B cell (primary cell): ENCODE data around the gene GALNT11.

DNA sequence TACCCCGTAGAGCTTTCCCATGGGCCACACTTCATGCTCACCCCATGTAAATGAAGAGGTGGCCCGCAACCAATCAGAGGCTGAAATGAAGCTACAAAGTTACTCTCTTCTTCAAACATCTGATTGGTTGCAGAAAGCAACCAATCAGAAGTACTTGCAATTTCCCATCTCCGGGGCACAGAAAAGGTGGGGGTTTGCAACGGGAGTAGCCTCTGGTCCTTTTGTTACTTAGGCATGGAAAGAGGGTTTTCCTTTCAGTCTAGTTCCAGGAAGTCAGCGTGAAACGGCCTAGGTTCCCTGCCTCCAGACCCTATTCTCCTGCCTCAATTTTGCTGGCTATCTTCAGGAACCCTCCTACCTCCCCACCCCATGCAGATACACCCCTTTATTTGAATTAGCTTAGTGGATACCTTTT lies 15.1 kb upstream of the GALNTL5 start:
- PRO-cap: no peak
- CAGE, long polyA plus RNA: no peak

DNA sequence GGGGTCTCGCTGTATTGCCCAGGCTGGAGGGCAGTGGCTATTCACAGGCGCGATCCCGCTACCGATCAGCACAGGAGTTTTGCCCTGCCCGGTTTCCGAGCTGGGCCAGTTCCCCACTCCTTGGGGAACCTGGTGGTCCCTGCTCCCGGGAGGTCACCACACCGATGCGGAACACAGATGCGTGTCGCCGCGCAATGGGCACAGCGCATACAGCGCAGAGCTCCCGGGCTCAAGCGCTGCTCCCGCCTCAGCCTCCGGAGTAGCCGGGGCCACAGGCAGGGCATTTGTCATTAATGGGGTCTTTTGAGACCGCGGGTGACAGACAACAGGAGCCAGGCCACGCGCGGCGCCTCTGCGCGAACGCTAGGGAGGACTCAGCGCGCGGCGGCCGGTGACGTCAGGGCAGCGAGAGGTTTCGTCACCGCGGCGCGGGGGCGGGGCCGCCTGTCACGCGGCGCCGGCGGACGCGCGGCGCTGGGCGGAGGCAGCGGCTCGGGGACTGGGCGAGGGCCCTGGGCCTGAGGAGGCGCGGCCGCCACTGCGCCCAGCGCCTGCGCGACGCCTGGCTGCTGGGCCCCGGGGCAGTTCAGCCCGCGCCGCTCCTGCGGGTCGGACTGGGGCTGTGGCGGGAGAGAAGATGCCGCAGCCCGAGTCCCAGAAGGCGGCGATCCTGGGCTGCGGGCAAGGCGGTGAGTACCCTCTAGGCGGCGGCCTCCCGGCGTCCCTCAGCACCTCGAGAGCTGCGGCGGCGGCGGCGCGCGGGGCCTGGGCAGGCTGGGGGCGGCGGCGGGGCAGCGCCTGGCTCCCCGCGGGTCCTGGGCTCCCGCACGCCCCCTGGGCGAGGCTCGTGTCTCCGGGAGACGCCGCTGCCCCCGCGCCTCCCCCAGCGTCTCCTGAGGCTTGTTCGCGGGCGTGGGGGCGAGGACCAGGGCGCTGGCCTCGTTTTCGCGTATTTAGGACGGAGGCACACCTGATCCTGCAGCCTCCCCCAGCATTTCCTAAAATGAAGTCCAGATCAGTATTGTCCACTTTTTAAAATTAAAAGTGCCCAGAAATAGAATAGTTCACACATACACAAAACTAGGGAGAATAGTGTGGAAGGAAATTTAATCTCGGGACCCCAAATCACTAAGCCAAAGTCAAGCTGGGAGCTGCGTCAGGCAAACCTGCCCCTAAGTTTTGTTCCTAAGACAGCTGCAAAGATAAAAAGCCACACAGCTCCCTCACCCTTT lies at the start of gene GALNT11:
GALNT11 (plus strand) TSS at position 479 of the 1,232 bp plus-strand sequence.
- PRO-cap: bidirectional peak, plus-strand start at position 498 of the sequence, minus-strand start at position 354 of the sequence
- CAGE, long polyA plus RNA: no peak

DNA sequence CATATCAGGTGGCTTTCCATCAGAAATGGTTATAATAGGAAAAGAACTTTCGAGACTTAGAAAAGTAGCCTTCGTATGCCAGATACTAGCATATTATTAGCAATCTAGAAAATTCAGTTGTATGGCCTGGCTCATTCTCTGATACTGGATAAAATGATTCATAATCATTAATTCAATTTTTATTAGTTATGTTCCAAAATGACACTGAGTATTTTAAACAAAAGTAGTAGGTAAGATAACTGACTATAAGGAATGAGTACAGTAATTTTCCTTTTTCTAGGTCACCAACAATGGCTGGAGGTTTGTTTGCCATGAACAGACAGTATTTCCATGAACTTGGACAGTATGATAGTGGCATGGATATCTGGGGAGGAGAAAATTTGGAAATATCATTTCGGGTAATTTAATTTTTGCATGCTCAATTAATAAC lies 84.8 kb downstream of the GALNT11 start:
- PRO-cap: no peak
- CAGE, long polyA plus RNA: no peak

DNA sequence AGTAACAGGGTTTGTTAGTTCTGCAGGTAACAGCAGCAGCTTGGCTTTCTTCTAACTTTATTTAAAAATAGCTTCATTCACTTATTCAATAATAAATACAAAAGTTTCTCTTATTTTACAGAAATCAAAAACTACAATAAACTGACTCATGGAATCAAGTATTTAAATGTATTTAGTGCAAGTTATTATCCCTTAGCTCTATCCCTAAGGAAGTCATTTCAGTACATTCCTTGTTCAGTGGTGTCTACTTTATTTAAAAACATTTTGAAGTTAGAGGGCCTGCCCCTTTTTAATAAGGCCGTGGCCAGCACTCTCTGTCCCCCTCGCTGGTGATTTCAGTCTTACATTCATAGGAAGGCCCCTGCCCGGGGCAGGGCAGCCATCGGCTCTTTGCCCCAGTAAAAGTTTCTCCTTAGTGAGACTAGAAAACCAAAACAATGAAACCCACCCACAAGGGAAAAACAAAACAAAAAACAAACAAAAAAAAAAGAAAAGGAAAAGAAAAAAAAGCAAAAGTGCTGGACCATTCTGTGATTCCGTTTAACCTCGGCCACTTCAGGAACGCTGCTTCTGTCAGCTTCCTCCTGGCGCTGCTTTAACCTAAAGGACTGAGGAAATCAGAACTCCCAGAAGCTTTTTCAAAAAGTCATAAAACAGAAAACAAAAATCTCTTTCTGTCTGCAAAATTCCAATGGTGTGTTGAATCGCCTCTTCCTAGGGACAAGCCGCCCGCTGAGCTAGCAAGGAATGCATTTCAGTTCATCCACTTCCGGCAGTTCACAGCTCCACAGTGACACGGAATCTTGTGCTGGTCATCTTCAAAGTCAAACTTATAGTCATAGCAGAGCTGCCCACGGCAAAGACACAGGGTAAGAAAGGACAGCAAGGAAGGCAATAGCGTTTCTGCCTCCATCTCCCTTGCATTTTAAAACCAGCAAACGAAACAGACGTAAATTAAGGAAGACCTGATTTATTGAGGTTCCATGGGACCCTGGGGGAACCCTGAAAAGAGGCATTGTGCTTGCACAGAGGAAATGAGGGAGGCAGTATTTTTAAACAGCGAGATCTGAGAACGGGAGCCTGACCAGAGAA lies 111.0 kb downstream of the GALNT11 start:
- PRO-cap: no peak
- CAGE, long polyA plus RNA: no peak

DNA sequence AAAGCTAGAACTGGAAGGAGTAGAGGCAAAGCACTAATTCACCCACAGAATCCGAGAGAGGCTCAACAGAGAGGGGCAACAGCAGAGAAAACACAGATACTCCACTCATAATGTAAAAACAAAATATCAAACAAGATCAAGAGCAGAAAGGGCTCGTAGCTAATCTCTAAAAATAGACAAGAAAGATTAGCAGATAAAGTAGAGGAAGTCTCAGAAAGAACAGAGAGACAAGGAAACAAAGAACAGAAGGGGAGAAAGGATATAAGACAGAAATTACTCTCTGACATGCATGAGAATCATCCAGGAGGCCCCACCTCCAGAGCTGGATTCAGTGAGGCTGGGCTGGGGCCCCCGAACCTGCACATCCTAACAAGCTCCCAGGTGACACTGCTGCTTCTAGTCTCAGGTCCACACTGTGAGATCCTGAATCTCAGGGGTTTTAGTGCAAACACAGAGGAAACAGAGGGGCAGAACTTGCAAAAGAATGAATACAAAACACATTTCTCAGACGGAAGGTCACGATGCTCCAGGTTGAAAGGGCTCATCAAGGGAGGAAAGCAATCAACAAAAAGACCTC lies 117.8 kb downstream of the GALNT11 start:
- PRO-cap: no peak
- CAGE, long polyA plus RNA: no peak

DNA sequence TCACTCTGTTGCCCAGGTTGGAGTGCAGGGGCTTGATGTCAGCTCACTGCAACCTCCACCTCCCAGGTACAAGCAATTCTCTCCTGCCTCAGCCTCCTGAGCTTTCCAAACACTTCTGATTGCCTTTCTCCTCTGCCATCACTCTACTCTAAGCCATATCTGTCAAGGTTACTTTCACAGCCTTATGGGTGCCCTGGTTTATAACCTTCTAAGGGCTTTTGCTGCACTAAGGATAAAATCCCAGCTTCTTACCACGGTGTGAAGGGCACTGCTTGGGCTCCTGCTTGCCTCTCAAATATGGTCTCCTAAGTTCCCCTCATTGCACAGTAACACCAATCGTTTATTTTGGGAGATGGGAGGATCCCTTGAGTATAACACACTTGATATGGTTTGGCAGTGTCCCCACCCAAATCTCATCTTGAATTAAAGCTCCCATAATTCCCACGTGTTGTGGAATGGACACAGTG lies 38.5 kb downstream of the KMT2C start:
- PRO-cap: no peak
- CAGE, long polyA plus RNA: no peak

DNA sequence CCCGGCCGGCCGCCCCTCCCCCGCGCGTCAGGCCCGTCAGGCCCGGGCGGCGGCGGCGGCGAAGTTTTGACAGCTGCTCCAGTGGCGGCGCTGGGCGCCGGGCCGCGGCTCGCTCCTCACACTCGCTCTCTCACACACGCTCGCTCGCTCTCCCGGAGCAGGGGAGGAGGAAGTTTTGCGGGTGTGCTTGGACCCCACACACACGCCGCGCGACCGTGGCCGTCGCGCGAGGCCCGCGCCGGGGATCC lies 361 bp upstream of the KMT2C start:
- PRO-cap: bidirectional peak, plus-strand start at position 86 of the sequence, minus-strand start at position 68 of the sequence
- CAGE, long polyA plus RNA: no peak

- PRO-cap: no peak
- CAGE, long polyA plus RNA: no peak
Observed at GRCh38 chr7:152460419-152460883, 24.6 kb upstream of the KMT2C start.

- PRO-cap: no peak
- CAGE, long polyA plus RNA: no peak
Observed at GRCh38 chr7:153413281-153414265, 638.6 kb upstream of the DPP6 start.

DNA sequence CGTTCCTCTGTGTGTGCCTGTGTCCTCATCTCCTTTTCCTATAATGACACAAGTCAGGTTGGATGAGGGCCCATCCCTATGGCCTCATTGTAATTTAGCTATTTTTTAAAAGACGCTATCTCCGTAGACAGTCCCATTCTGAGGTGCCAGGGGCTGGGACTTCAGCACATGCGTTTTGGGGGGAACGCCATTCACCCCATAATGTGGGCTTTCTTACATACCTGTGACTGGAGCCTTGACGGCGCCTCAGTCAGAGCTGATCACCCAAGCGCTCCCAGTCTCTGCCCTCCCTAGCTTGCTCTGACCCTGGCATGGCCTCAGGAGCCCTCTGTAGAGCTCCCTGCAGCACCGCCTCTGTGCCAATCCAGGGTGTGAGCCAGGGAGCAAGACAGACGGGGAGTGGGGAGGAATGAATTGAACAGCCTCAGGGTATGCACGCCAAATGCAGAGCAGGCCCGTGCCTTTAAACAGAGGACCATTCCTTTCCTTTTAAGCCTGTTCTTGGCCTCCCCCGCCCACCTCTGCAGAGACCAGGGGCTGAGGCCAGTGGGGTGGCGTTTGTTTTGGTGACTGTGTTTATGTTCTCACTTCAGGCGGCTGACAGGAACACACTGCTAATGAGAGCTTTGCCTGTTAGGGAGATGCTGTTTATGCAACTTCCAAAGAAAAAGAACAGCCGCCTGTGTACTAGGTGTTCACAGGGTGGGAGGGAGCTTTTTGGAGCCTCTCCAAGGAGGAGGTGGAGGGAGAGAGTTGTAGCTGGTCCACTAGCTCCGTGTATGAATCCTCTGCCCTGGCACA lies 528.2 kb upstream of the DPP6 start:
- PRO-cap: no peak
- CAGE, long polyA plus RNA: no peak

DNA sequence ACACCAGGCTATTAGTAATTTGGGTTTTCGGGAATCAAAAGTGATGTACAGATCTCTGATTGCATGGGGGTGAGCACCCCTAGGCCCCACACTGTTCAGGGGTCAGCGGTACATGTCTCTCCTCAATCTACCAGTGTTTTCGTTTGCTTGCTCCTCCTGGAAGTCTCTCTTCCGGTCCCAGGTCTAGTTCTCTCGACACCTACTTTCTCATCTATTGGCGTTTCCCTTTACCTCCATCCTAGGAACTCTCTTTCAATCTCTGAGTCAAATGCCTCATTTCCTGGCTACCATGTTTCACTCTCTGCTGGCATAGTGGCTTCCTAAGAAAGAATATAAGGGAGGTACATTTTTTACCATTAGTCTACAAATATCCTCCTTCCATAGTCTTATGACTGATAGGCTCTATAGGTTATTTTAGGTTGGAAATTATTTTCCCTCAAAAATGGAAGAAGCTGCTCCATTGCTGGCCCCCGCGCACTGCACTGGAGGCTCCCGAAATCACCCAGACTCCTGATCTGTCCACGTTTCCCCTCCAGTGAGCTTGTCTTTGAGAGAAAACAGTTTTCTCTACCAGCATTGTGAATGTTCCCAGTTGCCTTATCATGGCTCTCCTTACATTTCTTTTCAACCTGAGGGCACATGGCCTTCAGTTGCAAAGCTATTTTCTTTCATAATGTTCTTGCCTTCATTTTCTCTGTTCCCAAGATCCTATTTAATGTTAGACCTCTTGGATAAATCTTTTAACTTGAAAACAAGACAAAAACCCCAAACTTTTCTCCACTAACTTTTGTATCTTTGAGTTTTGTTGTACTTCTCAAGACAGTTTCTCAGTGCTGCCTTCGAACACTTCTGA lies 36.9 kb downstream of the PAXIP1 start:
- PRO-cap: no peak
- CAGE, long polyA plus RNA: no peak

DNA sequence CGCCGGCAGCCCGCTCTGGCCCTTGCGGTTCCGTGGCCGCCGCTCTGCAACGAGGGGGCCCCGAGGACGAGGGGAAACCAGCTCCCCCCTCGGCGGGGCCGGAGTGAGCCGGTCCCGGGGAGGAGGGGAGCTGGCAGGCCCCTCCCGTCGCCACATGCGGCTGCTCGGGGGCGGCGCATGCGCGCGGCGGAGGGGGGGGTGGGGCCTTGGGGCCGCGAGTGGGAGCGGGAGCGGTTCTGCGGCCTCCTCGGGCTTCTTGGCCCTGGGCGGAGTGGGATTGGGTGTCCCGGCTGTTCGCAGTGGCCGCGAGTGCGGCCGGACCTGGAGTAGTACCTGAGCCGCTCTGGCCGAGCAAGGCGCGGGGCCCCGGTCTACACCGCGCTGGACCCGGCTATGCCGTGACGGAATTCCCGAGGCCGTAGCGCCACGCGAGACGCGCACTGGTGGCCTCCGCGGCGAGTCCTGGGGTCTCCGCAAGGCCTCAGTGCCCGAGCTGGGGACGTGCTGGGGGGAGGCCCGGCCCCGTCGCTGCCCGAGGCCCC lies 401 bp upstream of the PAXIP1 start:
- PRO-cap: bidirectional peak, plus-strand start at position 201 of the sequence, minus-strand start outside the sequence
- CAGE, long polyA plus RNA: no peak

- PRO-cap: no peak
- CAGE, long polyA plus RNA: no peak
Observed at GRCh38 chr7:155004681-155005022, 1.7 kb upstream of the PAXIP1 start.

GRCh38 chr7:155244484-155245018 lies 53.1 kb upstream of the INSIG1 start:
- PRO-cap: no peak
- CAGE, long polyA plus RNA: no peak

DNA sequence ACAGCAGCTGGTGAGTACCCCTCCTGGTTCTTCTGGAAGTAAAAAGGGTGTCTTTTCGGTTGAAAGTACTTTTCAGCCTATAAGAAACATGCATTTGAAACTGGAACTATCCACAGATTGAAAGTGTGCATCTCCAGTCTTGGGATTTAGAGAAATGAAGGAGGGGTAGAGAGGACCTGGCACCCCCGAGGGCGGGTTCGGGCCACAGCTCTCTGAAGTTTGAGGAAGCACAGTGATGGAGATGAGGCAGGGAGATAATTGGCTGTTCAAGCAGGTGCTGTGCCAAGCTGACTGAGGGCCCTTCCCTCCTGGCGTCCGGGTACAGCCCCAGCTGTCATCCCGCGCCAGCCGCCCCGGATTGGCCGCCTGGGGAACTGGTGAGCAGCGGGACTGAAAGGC lies 1.0 kb downstream of the INSIG1 start:
- PRO-cap: bidirectional peak, plus-strand start outside the sequence, minus-strand start at position 293 of the sequence
- CAGE, long polyA plus RNA: no peak

DNA sequence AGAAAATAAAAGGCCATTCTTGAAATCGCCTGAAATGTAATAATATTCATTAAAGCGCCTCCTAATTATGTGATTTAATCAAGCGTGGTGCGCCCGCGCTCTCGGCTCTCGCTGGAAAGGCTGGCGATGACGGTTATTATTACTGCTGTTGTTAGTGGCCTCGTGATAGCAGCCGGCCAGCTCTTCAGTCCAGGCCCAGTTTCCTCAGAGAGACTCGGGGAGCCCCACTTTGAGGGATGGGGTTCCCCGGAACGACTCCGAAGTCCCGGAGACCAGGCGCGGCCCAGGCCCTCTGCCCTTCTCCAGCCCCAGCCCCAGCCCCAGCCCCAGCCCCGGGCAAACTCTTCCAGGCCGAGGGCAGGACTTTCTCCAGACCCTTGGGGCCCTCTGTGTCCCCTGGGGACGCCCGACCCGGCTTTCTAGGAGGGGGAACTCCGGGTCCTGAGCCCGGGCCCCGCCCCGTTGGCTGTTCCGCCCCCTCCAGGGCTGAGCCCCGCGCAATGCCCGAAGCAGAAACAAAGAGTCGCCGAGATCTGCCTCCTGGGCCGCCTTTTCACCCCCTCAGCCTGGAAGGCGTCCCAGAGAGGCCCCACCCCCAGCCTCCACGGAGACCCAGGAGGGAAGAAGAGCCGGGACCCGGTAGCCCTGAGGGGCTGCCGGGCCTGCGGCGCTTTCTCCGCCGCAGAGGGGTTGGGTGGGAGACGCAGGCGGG lies 9.8 kb downstream of the EN2 start:
- PRO-cap: no peak
- CAGE, long polyA plus RNA: no peak

- PRO-cap: bidirectional peak, plus-strand start at chr7:155491275, minus-strand start at chr7:155491067
- CAGE, long polyA plus RNA: no peak
Observed at GRCh38 chr7:155490726-155491720, 33.1 kb downstream of the EN2 start.

- PRO-cap: no peak
- CAGE, long polyA plus RNA: no peak
Observed at GRCh38 chr7:155731244-155731684, 81.0 kb downstream of the SHH start.

GRCh38 chr7:155732579-155733048 lies 79.6 kb downstream of the SHH start:
- PRO-cap: no peak
- CAGE, long polyA plus RNA: no peak

GRCh38 chr7:155803342-155803655 lies 9.0 kb downstream of the SHH start:
- PRO-cap: no peak
- CAGE, long polyA plus RNA: no peak